Kidney epithelial cell (primary cell): ENCODE results near the gene PCMTD2.

GRCh38 chr20:64211941-64212407 is 43.6 kb upstream of the PCMTD2 start:
- RAMPAGE, long total RNA, result no peak
- RRBS, result no CpG with 5 or more reads among the region's 16 CpGs

- RAMPAGE, long total RNA, result no peak
- RRBS, result 79% methylated on average over 8 of the region's 18 CpGs
Observed at GRCh38 chr20:64227248-64227717, 28.3 kb upstream of the PCMTD2 start.

DNA sequence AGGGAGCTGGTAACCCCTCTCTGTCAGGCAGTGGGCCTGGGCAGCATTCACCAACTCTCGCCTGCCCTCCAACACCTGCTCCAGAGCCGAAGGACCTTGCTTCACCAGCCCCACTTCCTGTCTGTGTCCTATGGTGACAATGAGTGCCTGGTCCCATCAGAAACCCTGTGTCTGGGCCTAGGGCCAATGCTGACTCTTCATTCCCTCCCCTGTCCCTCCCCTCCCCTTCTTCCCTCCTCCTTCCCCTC is 22.7 kb upstream of the PCMTD2 start:
- RAMPAGE, long total RNA, result no peak
- RRBS, result no CpG with 5 or more reads among the region's 2 CpGs

DNA sequence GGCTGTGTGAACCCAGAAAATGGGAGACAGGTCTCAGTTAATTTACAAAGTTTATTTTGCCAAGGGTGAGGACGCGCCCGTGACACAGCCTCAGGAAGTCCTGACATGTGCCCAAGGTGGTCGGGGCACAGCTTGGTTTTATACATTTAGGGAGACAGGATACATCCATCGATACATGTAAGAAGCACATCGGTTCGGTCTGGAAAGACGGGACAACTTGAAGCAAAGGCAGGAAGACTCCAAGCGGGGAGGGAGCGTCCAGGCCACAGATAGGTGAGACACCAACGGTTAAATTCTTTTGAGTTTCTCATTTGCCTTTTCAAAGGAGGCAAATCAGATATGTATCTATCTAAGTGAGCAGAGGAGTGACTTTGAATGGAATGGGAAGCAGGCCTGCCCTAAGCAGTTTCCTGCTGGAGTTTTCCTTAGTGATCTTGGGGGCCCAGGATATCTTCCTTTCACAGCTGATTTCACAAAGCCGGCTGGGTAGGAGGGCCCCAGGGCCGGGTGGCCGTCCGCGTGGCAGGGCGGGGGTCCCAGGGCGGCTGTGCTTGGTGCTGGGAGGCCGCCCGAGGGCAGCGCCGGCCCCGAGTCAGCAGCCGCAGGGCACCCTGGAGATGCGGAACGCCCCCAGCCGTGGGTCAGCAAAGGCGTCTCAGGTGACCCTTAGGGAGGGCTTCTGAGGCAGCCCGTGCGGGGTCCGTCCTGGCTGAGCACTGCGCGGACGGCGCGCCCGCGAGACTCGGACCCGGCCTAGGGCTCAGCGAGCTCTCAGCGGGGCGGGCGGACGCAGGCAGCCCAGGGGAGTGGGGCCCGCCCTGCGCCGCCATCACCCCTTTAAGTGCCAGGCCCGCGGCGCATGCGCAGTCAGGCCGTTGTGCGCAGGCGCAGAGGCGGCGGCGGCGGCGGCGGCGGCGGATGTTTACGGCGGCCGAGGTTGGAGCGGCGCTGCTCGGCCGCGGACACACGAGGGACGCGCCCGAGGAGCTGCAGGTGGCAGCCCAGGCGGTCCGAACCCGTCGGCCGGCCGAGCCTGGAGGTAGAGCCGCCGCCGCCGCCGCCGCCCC is at the start of gene PCMTD2:
TSS of gene PCMTD2 (plus strand) at position 917 of the 1,067 bp plus-strand sequence.
- RAMPAGE, long total RNA, result no peak
- RRBS, result 2% methylated on average over 17 of the region's 87 CpGs

GRCh38 chr20:64273119-64273590 is 17.6 kb downstream of the PCMTD2 start:
- RAMPAGE, long total RNA, result no peak
- RRBS, result no CpG with 5 or more reads among the region's 20 CpGs